Pulmonary artery (tissue), 1 donor: ENCODE data around the genes GOLGA7B, DNMBP, SCD, SEC31B and PAX2.

- PRO-cap, result no peak
These were observed 777 bp downstream of the AVPI1 start for GRCh38 chr10:97686237-97686690.

- PRO-cap, result bidirectional peak, plus-strand start at chr10:97714232, minus-strand start at chr10:97714102; bidirectional peak, plus-strand start at chr10:97714530, minus-strand start at chr10:97714432
These were observed 644 bp downstream of the MARVELD1 start for GRCh38 chr10:97713914-97714834.

DNA sequence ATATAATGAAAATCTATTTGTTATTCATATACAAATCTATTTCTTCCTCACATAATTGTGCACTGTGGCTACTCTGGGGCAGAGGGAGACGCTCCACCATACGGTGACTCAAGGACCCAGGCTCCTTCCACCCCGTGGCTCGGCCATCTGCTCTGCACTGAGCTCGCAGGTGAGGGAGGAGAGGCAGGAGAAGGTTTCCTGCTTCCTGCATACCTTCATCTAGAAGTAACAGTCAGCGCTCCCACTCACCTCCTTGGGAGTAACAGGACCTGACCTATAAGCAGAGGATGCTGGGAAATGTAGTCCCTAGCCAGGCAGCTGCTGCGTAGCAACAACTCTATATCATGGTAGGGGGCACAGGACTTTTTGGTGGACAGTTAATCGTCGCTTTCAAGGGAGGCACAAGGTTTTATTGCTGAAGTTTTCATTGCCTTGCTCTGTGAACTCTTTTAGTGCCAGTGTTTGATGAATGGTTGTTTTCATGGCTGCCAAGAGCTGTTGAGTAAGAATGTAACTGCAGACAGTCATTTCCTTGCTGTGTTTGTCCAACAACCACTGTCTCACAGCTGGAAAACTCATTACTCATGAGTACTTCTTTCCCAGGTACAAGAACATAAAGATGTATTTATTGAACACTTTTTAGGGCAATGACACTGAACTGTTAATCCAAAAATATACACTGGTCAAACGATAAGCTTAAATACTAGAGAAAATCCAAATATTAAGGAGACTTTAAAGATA, 10.2 kb upstream of the ZFYVE27 start:
- PRO-cap, result no peak

DNA sequence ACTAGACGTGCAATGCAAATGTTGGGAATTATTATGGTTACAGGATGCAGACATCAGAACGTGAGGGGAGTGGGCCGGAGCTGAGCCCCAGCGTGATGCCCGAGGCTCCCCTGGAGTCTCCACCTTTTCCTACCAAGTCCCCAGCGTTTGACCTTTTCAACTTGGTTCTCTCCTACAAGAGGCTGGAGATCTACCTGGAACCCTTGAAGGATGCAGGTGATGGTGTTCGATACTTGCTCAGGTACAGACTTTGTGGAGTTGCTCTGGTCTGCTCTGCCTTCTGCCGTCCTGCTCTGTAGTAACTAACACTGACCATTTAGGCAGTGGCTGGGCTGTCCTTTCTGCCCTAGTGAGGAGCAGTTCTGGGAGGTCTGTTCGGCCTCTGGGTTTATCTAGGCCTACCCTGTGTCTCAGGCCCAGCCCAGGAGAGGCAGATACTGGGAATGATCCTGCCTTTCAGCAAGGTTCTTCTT, 1.5 kb downstream of the ZFYVE27 start:
- PRO-cap, result no peak

DNA sequence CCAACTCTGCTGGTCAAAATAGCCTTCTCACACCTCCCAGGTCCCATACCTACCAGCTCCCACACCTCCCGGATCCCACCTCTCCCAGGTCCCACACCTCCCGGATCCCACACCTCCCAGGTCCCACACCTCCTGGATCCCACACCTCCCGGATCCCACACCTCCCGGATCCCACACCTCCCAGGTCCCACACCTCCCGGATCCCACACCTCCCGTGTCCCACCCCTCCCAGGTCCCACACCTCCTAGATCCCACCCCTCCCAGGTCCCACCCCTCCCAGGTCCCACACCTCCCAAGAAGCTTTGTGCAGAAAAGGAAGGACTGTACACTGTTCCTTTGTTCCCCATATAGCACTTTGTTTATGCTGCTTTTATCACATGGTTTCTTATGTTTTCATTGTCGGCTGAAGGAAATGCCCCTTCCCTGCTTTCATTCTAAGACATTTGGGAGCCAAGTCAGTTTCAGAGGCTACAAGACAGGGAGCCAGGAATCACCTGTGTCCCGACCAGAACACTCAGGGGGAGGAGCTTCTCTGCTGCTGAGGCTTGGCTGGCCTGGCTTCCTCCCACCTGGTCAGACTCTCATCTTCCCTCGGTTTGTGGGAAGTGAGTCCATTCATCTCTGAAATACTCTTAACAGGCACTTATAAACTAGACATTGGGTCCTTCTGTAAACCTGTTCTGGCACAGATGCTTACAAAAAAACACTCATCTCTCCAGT, 19.8 kb upstream of the GOLGA7B start:
- PRO-cap, result no peak

GRCh38 chr10:97849431-97850498, at the start of gene GOLGA7B:
Gene GOLGA7B (plus strand): TSS chr10:97849843.
- PRO-cap, result no peak

DNA sequence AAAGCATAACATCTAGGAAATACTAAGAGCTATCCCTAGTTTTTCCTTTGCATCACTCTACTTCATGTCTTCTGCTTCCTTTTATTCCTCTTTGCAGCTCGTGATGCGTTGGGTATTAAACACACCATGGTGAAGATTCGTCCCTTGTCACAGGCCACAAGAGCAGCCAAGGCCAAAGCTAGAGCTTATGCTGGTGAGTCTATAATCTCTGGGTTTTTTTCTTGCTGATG, 32.8 kb downstream of the LOXL4 start:
- PRO-cap, result no peak

GRCh38 chr10:99395062-99395671, 35.3 kb downstream of the GOT1 start:
- PRO-cap, result no peak

GRCh38 chr10:99526742-99527445, 5.8 kb upstream of the NKX2-3 start:
- PRO-cap, result no peak

DNA sequence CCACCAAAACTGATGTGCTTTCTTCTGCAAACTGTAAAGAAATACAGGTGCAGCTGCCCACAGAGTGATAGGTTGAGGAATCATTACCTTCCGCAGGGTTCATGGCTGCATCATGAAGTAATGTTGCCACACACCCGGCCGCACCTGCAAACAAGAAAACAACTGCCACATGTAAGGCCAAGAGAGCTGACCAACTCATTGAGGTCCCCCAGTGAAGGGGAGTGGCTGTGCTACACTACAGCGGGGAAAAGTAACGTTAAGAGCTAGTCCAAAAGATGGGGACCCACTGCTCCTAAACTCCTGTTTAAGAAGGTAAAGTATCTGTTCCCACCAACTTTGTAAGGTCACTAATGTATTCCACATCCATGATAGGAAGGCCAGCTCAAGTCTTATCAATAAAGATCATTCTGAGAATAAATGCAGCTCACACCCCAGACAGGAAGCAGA, 7.8 kb downstream of the SLC25A28 start:
- PRO-cap, result no peak

DNA sequence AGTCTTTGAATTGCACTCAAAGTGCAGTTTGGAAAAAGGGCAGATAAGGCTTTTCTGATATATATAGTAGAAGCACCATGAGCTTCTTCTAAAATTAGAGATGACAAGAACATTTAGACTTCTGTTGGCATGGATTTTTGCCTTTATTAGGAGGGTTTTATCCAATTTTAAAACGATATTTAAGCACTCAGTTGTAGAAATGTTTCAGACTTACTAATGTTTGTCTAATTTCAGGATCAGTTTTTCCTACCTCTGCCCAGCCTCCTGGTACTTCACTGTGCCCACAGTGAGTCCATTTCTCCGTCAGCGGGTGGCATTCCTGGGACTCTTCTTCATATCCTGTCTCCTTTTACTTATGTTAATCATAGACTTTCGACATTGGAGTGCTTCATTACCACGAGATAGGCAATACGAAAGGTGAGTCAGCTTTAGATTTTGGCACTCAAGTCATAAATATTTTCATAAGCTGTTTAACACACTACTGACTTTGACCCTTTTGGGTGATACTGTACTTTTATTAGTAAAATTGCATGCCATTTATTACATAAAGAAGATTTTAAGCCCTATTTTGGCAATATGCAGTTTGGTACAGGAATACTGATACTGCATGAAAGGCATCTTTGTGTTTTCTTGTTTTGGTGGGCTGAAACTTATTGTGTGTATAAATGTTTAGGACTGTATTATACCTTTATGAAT, 2.1 kb downstream of the ENTPD7 start:
- PRO-cap, result no peak

DNA sequence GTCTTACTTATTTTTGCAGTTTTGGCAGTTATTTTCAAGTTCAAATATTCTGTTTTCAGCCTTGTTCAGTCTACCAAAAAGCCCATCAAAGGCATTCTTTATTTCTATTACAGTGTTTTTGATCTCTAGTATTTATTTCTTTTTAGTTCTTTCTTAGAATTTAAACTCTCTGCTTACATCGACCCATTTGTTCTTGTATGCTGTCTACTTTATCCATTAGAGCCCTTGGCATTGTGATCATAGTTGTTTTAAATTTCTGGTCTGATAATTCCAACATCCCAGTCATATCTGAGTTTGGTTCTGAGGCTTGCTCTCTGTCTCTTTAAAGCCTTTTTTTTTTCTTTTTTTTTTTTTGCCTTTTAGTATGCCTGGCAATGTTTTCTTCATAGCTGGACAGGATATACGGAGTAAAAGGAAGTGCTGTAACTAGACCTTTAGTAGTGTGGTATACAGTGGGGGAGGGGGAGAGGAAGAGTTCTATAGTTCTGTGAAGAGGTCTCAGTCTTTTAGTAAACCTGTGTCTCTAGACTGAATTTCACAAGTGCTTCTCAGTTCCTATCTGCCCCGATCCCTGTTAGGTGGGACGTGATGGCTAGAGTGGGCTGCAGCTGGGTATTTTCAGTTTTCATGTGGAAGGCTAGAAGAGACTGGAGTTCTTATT, 3.3 kb upstream of the ABCC2 start:
- PRO-cap, result no peak

DNA sequence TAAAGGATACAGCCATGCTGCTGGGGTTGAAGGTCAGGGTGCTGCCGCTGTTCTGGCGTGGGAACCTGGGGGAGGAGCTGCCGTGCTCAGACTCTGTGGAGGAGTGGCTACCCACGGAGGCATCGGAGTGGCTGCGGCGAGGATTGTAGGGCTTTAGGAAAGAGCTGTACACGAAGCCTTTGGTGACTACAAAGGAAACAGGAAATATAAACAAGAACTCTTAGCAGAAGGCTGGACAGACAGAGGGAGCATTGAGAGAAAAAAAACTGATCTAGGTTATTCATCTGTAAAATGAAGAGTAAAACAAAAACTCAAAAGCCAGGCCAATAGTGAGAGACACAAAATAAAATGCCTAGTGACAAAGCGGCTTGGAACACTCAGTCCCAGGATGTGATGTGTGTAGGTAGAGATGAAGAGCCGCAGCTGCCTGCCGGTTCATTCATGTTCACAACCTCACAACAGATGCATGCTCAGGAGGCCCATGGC, 97.8 kb downstream of the ABCC2 start:
- PRO-cap, result no peak

- PRO-cap, result bidirectional peak, plus-strand start at chr10:100009985, minus-strand start at chr10:100009919; bidirectional peak, plus-strand start at chr10:100010217, minus-strand start at chr10:100010066
These were observed at the start of gene DNMBP for GRCh38 chr10:100009769-100010373. Gene DNMBP (minus strand): TSS chr10:100009947.

- PRO-cap, result bidirectional peak, plus-strand start at chr10:100347110, minus-strand start at chr10:100346978; unidirectional peak, minus-strand start at chr10:100347207
These were observed at the start of gene SCD for GRCh38 chr10:100346762-100347636. Gene SCD (plus strand): TSS chr10:100347233.

DNA sequence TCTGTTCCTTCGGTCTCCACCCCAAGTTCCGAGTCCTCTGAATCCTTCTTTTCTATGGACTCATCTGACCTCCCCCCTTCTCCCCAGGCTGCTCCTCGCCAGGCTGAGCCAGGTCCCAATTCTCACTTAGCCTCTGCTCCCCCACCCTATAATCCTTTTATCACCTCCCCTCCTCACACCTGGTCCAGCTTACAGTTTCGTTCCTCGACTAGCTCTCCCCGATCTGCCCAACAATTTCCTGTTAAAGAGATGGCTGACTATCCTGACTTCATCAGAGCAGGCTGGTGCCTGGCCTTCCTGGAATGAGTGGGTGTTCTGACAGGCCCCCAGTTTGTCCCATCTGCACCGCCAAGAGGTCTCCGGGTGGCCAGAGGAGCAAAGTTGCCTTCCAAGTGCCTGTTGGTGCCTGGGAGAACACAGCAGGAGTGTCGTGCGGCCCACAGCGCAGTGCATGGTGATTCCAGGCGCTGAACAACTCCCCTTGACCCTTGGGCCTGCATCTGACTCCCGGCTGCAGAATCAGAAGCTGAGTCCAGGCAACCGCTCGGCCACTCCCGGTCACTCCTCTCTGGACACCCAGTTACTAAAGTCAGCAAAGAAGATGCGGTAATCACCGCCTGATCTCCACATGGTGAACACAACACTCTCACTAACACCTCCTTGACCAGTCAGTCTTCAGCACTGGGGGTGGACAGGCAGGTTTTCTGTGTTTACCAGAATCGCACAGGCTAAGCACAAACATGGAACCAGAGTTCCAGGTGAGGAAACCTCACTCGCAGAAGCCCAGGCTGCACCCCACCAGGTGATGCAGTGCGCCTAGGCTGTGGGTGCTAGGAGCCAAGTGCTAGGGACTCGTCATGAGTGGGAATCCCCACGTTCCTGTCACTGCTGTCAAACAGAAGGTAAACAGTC, 35.4 kb downstream of the SCD start:
- PRO-cap, result no peak

GRCh38 chr10:100518873-100520311, at the start of gene SEC31B:
Gene SEC31B (minus strand): TSS chr10:100519861.
- PRO-cap, result no peak

- PRO-cap, result no peak
These were observed 26.3 kb downstream of the HIF1AN start for GRCh38 chr10:100561833-100562633.

DNA sequence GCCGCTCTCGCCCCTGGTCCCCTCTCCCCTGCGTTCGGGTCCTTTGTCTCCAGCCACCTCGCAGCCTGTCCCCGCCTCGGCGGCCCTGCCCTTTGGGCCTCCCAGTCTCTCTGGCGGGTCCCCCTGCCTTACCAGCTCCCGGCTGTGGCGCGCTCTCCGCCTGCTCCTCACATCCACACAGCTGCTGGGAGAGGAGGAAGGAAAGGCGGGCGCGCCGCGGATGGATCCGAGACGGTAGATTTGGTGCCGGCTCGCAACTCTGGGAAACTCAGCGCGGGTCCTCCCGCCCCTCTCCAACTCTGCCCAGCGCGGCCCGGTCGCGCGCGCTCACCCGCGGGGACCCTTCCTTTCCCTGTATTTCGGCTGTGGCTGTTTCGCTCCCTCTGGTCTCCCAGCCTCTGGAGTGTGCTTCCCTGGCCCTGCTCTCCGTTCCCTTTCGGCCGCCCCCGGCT, 6.1 kb upstream of the PAX2 start:
- PRO-cap, result no peak

DNA sequence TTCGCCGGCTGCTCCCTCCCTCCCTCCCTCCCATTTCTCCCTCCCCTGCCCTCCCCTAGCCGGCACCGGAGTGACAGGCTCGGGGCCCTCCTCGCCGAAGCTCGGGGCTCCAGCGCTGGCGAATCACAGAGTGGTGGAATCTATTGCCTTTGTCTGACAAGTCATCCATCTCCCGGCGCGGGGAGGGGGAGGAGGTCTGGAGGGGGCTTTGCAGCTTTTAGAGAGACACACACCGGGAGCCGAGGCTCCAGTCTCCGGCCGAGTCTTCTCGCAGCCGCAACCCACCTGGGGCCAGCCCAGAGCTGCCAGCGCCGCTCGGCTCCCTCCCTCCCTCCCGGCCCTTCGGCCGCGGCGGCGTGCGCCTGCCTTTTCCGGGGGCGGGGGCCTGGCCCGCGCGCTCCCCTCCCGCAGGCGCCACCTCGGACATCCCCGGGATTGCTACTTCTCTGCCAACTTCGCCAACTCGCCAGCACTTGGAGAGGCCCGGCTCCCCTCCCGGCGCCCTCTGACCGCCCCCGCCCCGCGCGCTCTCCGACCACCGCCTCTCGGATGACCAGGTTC, at the start of gene PAX2:
PAX2 (plus strand) TSS at position 250 of the 561 bp plus-strand sequence.
- PRO-cap, result no peak